Kidney epithelial cell (primary cell): ENCODE data around the gene CPM.

GRCh38 chr12:68135937-68136453, 23.5 kb downstream of the IFNG start:
- RAMPAGE, long total RNA = no peak
- RRBS = no CpG with 5 or more reads among the region's 2 CpGs

DNA sequence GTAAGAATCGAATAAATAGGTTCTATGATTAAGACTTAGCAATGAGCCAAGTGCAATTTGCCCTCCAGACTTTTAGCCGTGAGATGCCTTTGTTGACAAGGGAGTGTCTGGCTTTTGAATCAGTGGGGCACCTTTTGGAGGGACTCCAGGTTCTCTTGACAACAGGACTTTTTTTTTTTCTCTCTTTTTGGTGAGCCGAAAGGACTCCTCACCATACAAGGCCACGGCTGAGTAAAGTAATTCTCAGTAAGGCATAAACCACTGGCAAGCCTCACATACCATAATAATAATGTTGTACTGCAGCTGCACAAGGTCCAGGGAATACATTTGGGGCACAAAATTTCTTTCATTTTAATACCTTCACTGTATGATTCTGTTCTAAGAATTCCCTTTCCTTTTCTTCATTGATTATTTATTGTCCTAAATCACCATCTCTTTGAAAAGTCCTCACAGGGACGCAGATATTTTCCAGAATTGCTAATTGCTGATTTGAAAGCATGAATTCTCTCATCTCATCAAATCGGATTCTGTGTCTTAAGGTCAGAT, 4.9 kb upstream of the MDM1 start:
- RAMPAGE, long total RNA = no peak
- RRBS = no CpG with 5 or more reads among the region's 6 CpGs

- RAMPAGE, long total RNA = no peak
- RRBS = no CpG with 5 or more reads among the region's 11 CpGs
Measured at GRCh38 chr12:68609850-68610307, 820 bp upstream of the RAP1B start.

DNA sequence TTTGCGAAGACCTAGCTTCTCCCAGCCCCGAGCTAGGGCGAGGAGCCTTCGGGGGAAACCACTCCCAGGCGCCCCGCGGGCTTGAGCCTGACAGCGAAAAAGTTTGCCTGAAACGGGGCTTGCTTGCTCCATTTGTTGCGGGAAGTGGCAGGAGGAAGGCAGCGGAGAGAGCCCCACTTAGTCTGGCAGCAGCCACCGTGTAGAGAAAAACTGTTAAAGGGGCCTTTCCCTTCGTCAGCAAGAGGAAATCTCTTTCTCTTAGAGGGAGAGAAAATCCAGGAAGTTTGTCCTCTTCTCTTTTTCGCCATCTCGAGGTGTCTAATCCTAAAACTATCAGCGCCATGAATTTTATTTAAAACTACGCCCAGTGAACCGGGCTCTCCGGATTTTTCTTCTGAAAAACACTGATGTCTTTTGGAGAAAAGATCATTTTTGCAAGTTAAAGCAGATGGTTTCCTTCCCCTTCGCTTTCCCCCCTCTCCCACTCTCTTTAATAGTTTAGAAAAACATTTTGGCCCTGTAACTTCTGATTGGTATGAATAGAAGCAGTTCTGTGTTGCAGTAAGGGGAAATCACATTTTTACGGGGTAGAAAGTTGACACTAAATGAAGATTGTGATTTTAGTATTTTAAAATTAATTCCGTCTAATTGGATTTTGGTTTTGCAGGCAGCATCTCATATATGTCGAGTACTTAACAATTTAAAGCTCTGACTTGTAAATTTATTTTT, 985 bp downstream of the RAP1B start:
- RAMPAGE, long total RNA = no peak
- RRBS = no CpG with 5 or more reads among the region's 23 CpGs

DNA sequence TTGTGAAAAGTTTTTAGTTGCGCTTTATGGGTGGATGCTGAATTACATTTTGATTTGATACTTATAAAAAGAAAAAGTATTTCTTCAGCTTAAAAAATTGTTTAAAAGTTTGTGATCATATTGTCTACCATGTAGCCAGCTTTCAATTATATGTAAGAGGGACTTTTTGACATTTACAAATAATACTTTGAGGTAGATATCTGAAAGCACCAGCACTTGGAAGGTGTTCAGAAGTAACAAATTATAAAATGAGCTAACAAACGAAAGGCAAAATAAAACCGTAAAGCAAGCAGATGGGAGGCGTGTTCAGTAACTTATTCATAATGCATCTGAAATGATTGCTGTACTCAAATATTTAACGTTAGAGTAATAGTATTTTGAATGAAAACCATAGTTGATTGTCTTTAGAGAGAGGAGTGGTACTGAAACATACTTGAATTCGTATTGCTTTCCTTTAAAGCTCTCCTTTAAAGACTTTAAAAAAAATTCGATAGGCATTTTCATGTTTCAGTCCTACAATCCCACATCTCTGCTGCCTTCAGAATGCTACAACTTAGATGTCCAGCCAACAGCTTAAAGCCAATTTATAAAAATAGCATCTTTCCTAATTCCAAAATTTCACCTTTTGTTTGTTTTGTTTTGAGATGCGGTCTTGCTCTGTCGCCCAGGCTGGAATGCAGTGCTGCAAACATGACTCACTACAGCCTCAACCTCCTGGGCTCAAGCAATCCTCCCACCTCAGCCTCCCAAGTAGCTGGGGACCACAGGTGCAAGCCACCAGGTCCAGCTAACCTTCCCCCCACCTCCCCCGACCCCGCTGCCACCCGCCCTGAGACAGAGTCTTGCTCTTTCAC, 37.4 kb downstream of the MDM2 start:
- RAMPAGE, long total RNA = no peak
- RRBS = no CpG with 5 or more reads among the region's 12 CpGs

- RAMPAGE, long total RNA = no peak
- RRBS = 1% methylated on average over 43 of the region's 104 CpGs
Measured at GRCh38 chr12:68932686-68933754, at the start of gene CPM. Gene CPM (minus strand): TSS chr12:68933171.

DNA sequence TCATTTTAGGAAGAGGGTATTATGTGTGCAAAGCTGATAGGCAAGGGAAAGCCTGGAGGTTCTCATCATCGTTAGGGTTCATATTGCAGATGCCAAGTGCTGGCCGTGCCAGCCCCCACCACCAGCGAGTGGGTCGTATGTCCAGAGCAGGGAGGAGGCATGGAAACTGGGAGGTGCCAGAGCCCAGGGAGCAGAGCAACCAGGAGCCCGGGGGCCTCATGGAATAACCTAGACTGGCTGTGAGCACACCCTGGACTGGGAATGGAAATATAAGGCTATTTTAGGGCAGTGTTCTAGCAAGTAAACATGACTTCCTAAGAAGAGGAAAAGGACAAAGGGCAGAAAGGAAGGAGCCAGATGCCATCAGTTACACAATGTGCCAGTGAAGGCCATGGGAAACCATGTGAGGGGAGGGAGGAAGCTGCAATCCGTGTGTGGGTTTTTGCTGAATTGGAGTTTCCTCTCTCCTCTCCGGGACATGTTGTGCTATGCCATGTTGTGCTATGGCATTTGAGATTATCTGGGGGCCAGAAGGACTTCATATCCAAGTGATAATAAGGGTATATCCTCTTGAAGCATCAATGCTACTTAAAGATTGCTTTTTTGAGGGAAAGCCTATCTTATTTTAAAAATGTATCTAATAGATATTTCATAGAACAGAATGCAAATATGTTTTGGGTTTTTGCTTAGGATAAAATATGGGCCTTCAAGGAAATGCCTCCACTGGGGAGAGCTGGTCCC, 18.7 kb upstream of the CPM start:
- RAMPAGE, long total RNA = no peak
- RRBS = no CpG with 5 or more reads among the region's 7 CpGs

- RAMPAGE, long total RNA = no peak
- RRBS = no CpG with 5 or more reads among the region's 4 CpGs
Measured at GRCh38 chr12:69256403-69257571, 17.4 kb downstream of the CPSF6 start.

GRCh38 chr12:69825375-69825604, 263 bp downstream of the MYRFL start:
- RAMPAGE, long total RNA = no peak
- RRBS = no CpG with 5 or more reads among the region's 4 CpGs

- RAMPAGE, long total RNA = no peak
- RRBS = no CpG with 5 or more reads among the region's 5 CpGs
Measured at GRCh38 chr12:70258215-70259061, 15.2 kb downstream of the CNOT2 start.

DNA sequence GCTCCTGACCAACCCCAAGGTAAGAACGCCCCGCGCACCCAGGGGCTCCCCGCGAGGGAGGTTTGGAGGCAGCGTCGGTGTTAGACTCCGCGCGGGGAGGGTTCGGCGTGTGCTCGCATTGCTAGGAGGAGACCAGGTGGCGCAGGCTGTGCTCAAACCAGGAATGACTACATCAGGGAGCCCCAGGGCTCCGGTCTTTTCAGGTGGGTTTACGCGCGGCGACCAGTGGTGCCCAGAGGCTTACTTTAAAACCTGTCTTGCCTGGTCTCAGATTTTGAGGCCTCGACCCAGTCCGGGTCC, 912 bp downstream of the KCNMB4 start:
- RAMPAGE, long total RNA = no peak
- RRBS = 4% methylated on average over 7 of the region's 21 CpGs

DNA sequence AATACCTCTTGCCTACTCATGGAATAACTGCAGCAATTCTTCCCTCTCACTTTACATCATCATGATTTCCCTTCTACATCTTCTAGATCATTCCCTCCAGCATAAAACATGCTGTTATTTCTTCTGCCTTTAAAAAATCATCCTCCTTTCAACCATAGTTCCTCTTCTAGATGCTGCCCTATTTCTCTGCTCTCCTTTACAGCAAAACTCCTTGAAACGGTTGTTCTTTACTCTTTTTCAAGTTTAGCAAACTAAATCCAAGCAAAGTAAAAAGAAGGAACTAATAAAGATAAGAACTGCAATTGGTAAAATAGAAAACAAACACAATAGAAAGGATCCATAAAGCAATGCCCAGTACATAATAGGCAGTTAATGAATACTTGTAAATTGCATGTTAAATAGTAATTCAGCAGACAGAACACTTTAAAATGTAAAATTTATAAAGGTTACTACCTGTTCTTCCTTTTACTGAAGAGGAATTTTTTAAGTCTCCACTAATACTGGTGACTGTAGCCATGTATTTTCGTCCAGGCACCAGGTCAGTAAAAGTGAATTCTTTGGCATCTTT, 50.6 kb downstream of the PTPRB start:
- RAMPAGE, long total RNA = no peak
- RRBS = no CpG with 5 or more reads among the region's 2 CpGs

DNA sequence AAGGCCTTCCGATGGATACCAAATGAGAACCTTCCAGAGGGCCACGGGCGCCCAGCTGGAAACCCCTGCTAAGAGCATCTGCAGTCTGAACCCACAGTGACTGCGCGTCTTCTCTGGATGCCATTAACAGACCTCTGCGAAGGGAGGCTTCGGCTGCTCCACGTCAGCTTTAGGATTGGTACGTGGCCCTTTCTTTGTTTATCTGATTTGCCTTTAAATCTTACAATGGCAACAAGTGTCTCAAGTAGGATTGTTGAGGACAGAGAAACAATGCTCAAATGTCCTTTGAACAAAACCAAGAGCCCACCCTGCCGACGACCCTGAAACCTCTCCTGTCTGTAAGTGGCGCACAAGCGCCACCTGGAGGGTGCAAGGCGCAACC, 82.4 kb upstream of the PTPRB start:
- RAMPAGE, long total RNA = no peak
- RRBS = no CpG with 5 or more reads among the region's 14 CpGs

DNA sequence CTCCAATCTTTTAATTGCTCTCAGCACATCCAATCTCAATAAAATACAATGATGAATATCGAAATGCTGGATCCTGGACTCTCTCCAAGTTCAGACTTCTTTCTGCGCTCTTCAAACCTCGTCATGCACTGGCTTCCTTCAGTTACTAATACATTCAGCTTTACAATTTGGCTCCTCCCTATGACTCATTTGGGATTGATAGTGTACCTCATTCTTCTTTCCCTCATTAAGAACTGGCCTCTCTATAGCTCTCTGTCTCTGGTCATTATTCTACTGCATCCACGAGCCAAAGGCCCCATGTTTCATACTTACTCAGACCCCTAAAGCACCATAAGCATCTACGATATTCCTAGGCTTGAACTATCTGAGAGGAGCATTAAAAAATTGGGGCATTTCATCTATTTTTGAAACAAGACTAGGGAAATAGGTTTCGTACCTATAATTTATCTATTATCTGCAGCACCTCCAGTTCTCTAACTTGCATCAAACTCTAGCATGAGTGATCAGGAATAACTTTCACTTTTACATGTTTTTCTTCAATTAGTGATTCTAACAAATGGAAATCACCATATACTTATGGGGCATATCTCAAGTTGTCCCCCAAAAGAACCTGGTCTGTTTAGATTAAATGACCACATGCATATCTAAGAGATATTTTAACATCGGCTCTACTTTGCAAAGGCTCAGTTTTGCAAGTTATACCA, 4.8 kb downstream of the TSPAN8 start:
- RAMPAGE, long total RNA = no peak
- RRBS = no CpG with 5 or more reads among the region's 7 CpGs

DNA sequence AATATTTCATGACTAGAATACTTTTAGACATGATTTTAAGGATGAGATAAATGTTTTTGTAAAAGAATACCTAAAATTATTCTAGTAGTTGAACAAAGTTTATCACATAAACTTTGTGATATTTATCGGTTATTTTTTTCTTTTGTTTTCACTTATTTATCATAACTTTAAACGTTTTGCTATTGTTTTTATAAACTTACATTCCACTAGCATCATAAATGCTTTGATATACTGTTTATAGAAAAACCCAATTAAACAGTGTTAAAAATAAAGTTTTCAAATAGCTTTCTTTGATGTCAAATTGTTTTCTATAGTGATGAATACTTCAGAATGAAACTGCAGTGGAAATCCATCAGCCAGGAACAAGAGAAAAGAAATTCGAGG, 41.1 kb upstream of the TPH2 start:
- RAMPAGE, long total RNA = no peak
- RRBS = no CpG with 5 or more reads among the region's 3 CpGs

DNA sequence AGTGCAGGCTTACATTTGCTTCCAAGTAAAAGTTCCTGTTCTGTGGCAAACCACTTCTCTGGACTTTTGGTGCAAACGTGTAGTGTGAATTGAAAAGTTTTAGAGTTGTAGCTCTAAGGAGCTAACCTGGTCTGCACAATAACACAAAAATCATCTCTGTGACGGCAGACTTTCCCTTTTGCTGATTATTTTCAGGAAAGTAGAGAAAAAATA, 2.4 kb upstream of the GLIPR1 start:
- RAMPAGE, long total RNA = no peak
- RRBS = no CpG with 5 or more reads among the region's 2 CpGs

- RAMPAGE, long total RNA = no peak
- RRBS = no CpG with 5 or more reads among the region's 3 CpGs
Measured at GRCh38 chr12:75498972-75500109, 12.1 kb downstream of the KRR1 start.

GRCh38 chr12:75501545-75502331, 9.7 kb downstream of the KRR1 start:
- RAMPAGE, long total RNA = no peak
- RRBS = no CpG with 5 or more reads among the region's 4 CpGs

GRCh38 chr12:75732926-75733557, 221.6 kb upstream of the KRR1 start:
- RAMPAGE, long total RNA = no peak
- RRBS = no CpG with 5 or more reads among the region's 7 CpGs

GRCh38 chr12:75783078-75783553, 271.7 kb upstream of the KRR1 start:
- RAMPAGE, long total RNA = no peak
- RRBS = no CpG with 5 or more reads among the region's 5 CpGs